Retinal pigment epithelial cell (primary cell): ENCODE results near the gene KLC3.

GRCh38 chr19:45156779-45157195, 4.0 kb downstream of the NKPD1 start:
- RRBS = 86% methylated on average over 5 of the region's 13 CpGs

DNA sequence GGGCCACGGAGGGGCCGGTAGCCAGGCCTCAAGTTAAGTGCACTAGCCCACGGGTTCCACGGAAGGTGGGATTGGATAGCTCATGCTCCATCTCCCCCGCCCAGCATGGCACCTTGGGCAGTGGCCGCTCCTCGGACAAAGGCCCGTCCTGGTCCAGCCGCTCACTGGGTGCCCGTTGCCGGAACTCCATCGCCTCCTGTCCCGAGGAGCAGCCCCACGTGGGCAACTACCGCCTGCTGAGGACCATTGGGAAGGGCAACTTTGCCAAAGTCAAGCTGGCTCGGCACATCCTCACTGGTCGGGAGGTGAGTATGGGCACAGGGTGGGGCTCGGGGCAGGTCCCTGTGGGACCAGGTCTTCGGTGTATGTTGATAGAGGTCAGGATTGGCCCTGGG, 7.8 kb downstream of the MARK4 start:
- RRBS = no CpG with 5 or more reads among the region's 19 CpGs

DNA sequence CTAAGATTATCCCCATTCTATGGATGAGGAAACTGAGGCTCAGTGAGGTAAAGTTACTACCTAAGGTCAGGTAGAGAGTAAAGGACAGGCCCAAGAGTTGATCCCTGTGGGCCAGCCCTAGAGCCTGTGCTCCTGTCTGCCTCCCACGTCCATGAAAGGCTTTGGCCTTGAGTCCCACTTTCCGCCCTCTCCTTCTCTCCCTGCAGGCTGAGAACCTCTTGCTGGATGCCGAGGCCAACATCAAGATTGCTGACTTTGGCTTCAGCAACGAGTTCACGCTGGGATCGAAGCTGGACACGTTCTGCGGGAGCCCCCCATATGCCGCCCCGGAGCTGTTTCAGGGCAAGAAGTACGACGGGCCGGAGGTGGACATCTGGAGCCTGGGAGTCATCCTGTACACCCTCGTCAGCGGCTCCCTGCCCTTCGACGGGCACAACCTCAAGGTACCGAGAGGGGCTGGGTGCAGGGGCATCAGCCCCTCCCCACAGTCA, 20.2 kb downstream of the MARK4 start:
- RRBS = no CpG with 5 or more reads among the region's 18 CpGs

DNA sequence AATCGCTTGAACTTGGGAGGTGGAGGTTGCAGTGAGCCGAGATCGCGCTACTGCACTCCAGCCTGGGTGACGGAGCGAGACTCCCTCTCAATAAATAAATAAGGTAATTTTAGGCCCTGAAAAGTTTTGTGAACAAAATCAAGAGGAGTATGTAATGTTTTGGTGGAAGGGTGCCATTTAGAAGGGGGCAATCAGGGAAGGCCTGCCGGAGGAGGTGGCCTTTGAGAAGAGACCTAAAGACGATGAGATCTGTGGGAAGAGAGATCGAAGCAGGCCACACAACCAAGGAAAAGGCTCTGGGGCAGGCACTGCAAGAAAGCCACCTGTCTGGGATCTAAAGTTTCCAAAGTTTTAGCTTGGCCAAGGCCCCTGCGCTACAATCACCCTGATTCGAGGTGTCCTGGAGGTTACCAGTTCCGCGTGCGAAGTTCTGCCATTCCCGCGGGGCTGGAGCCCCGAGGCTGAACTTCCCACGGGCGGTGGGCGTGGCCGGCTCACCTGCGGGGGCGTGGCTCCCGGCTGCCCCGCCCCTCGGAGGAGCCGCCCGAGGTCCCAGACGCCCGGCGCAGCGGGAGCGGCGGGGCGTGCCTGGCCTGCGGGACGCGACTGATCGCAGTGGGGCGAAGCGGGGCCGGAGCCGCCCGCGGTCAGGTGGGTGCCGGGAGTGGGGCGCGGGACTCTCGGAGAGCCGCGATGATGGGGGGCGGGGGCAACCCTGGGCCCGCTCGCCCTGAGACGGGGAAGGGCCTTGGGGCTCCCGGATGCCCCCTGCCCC, at the start of gene KLC3:
Gene KLC3 (plus strand): TSS at position 555 of the 775 bp plus-strand sequence.
- RRBS = 1% methylated on average over 27 of the region's 56 CpGs

GRCh38 chr19:45443231-45443898, 19.6 kb upstream of the ERCC1 start:
- RRBS = 1% methylated on average over 13 of the region's 41 CpGs

DNA sequence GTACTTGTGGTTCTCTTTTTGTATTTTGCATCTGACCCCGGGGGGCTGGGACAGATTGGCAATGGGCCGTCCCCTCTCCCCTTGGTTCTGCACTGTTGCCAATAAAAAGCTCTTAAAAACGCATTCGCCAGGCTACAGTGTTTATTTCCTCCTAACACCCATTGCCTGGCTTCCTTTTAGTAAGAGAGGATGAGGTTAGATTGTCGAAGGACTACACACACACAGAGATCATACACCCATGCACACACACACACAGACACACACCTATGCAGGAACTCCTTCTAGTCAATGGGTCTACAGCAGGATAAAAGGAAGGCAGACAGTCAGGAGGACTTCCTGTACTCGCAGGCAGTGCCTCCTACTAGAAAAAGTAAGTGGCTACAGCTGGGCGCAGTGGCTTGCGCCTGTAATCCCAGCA, 7.3 kb downstream of the FOSB start:
- RRBS = no CpG with 5 or more reads among the region's 8 CpGs

- RRBS = no CpG with 5 or more reads among the region's 12 CpGs
Observed at GRCh38 chr19:45475475-45476637, 8.1 kb downstream of the FOSB start.

- RRBS = 1% methylated on average over 8 of the region's 47 CpGs
Observed at GRCh38 chr19:45485231-45486585, 11.1 kb downstream of the RTN2 start.

DNA sequence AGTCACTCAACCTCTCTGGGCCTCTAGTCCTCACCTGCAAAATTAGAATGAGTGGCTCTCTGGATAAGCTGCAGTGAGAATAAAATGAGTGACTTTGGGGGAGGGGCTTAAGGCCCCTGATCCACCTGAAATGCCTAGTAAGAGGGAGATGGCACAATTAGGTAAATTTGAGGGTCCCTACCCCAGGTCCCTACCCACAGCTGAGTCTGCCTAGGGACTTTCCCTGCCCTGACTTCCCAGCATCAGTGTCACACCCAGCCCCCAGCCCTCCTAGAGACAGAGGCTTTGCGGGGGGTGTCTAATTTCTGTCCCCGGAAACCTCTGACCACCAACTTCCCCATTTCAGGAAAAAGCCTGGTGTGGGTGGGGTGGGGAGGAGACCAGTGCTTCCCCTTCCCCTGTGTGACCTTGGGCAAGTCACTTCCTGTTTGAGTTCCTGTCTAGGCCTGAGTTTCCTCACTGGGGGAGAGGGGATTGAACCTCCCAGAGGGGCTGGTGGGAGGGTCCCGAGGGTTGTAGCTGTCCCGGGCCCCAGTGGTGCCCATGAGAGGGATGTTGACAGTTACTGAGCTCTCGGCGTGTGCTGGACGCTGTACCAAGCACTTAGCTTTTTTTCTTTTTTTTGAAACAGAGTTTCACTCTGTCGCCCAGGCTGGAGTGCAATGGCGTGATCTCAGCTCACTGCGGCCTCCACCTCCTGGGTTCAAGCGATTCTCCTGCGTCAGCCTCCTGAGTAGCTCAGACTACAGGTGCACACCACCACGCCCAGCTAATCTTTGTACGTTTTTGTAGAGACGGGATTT, 7.9 kb downstream of the VASP start:
- RRBS = no CpG with 5 or more reads among the region's 15 CpGs

GRCh38 chr19:45523418-45524265, 16.4 kb downstream of the VASP start:
- RRBS = no CpG with 5 or more reads among the region's 15 CpGs

GRCh38 chr19:45527701-45528679, 20.7 kb downstream of the VASP start:
- RRBS = 45% methylated on average over 4 of the region's 32 CpGs

GRCh38 chr19:45563952-45564666, 20.5 kb downstream of the OPA3 start:
- RRBS = no CpG with 5 or more reads among the region's 6 CpGs

DNA sequence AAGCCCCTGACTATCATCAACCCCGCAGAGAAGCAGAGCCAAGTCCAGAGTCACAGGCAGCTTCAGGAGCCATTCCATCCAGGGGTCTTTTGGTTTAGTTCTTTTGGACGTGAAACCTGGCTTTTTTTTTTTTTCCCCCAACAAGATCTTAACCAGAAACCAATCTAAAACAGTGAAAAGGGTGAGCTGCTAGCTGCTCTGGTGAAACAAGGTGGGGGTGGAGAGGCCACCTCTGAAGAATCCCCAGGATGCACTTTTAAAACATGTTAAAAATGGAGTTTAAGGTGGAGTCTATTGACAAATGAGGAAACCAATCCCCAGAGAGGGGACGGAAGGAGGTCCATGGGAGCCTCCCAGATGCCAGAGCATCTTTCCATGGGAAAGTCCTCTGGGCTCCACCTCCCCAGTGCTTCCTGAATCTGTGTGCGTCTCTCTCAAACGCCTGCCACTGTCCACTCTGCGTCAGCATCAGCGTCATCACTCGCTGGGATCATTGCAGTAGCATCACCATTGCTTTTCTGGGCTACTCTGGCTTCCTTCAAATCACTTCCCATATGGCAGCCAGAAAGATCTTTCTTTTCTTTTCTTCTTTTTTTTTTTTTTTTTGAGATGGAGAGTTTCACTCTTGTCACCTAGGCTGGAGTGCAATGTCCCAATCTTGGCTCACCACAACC, 6.3 kb downstream of the GPR4 start:
- RRBS = no CpG with 5 or more reads among the region's 8 CpGs

DNA sequence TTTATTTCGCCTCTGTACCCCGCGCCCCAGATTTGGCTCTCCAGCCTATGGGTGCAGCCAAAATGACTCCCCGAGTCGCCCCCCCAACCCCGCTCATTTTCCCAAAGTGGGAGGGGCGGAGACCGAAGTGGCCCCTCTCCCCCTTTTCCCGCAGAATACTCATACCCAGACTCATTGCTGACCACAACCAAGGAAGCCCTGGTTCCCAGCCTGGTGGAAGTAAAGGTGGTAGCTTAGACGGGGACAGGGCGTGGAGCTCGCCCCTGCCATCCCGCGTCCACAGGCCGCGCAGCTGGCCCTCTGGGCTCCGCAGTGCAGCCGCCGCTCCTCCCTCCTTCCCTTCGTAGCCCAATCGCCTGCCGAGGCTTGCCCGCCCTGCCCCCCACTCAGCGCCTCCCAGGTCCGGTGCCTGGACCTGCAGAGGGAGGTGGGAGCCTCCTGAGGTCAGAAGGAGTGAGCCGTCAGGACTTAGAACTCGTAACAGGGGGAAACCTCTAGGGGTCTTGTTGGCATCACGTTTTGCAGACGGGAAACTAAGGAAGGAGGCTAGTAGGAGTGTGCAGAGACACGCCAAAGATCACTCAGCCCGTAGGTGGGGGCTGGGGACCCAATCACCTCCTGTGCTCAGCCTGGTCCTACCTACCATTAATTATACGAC, 4.3 kb upstream of the EML2 start:
- RRBS = no CpG with 5 or more reads among the region's 32 CpGs

DNA sequence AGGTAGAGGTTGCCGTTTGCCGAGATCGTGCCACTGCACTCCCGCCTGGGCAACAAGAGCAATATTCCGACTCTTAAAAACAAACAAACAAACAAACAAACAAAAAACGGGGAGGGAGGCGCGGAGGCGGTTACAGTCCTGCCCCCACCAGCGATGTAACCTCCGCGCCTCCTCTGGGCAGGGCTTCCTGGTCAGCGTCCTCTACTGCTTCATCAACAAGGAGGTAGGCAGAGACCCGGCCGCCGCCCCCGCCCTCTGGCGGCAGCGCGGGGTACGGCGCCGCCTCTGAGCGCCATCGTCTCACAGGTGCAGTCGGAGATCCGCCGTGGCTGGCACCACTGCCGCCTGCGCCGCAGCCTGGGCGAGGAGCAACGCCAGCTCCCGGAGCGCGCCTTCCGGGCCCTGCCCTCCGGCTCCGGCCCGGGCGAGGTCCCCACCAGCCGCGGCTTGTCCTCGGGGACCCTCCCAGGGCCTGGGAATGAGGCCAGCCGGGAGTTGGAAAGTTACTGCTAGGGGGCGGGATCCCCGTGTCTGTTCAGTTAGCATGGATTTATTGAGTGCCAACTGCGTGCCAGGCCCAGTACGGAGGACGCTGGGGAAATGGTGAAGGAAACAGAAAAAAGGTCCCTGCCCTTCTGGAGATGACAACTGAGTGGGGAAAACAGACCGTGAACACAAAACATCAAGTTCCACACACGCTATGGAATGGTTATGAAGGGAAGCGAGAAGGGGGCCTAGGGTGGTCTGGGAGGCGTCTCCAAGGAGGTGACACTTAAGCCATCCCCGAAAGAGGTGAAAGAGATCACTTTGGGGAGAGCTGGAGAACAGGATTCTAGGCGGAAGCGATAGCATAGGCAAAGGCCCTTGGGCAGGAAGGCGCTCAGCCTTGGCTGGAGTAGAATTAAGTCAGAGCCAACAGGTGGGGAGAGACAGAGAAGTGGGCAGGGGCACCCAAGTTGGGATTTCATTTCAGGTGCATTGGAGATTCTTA, 10.0 kb downstream of the SNRPD2 start:
- RRBS = 1% methylated on average over 6 of the region's 58 CpGs

DNA sequence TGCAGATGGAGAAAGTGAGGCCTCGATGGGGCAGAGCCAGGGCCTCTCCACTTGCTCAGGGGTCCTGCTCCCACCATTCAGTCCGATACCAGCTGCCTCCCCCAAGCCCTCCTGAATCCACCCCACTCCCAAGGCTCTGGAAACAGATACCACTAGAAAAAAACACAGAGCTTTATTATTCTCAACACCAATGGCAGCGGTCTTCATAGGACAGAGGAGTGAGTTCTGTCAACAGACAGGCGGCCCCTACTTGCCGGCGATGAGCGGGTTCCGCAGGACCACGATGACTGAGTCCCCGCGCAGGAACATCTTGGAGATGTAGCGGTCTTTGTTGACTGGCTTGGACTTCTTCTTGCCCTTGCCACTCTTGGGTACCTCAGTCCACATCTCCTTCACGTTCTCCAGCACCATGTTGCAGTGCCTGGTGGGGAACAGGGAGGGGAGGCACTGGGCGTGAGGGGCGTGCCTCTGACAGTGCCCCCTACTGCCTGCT, 4.4 kb downstream of the SNRPD2 start:
- RRBS = no CpG with 5 or more reads among the region's 15 CpGs

DNA sequence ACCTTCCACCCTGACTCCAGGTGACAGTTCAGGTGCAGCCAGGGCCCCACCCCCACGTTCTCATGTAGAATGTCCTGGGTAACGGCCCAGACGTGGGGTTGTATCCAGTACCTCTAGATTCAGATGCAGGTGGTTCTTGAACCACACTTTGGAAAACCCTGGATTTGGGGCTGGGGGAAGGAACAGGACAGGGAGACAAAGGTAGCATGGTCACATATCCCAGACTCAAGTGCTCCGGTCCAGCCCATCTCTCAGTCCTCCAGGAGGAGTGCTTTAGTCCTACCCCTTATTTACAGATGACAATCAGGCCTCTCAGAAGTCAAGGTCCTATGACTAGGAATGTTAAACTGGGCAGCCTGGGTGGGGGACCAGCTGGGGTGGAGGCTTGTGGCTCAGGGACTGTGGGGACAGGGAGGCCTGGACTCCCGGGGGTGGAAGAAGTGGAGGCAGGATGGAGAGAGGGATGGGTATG, 2.0 kb downstream of the DMPK start:
- RRBS = 25% methylated on average over 1 of the region's 5 CpGs

DNA sequence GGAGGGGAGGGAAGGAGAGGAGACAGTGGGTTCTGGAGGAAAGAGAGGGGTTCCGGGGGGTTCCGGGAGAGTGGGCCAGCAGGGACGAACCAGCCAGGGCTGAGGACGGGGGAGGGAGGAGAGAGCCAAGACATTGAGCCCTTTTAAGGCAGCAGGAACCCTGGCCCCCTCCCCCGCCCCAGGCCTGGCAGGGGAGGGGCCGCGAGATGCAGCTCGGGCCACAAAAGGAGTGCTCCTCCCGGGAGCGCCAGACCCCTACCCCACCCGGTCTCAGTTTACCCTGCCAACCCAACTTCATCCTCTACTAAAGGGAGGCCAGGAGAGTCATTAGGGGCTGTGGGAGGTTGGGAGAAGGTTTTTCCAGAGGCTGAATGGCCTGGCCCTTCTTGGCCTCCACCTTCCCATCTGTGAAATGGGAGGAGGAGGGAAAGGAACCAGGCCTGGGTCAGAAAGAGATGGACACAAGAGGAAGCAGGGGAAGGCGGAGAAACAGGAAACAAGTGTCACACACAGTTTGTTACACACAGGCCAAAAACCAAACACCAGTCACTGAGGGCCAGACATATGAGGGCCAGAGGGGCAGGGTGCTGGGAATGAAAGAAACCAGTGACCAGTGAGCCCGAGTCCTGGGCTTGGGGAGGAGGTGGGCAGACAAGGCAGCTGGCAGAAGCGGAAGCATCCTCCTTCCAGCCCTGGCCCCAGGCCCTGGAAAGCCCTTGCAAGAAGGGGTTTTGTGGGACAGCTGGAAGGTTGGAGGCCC, 1.4 kb downstream of the DMPK start:
- RRBS = 89% methylated on average over 1 of the region's 14 CpGs

DNA sequence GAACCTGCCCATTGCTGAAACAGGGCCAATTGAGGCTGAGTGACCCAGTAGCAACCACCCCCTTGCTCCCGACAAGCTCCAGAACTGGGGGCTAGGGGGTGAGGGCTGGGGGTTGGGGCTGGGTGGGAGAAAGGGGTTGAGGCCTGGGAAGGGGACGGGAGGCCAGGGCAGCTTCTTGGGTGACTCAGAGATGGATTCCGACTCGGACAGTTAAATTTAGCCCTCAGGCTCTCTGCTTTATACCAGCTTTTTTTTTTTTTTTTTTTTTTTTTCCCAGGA, 386 bp upstream of the DMPK start:
- RRBS = no CpG with 5 or more reads among the region's 4 CpGs

GRCh38 chr19:45852816-45853382, 10.0 kb downstream of the SYMPK start:
- RRBS = no CpG with 5 or more reads among the region's 7 CpGs